Osteoblast (primary cell): ENCODE results near the gene MTX2.

DNA sequence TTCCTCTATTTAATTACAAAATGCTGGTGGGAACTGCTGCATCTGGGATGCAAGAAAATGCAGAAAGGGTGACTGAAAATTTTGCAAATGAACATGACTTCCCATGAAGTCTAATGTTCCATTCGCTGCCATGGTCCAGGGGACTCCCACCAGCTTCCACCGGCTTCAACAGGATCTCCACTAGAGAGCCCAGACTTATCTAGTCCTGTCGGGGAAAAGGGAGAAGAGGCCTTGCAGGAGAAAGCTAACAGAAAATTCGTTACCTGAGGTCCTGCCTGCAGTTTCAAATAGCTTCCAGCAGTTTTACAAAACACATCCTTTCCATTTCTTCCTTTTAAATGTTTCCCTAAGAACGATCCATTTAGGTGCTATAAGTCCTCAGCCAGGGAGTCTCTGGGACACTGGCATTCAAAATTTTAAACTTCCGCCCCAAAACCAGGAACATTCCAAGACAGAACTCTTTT, 1.8 kb upstream of the HOXD9 start:
- CAGE, long polyA plus RNA: no peak
- RRBS: no CpG with 5 or more reads among the region's 6 CpGs

GRCh38 chr2:176121168-176122196, 1.0 kb upstream of the HOXD9 start:
- CAGE, long polyA plus RNA: no peak
- RRBS: 18% methylated on average over 11 of the region's 58 CpGs

DNA sequence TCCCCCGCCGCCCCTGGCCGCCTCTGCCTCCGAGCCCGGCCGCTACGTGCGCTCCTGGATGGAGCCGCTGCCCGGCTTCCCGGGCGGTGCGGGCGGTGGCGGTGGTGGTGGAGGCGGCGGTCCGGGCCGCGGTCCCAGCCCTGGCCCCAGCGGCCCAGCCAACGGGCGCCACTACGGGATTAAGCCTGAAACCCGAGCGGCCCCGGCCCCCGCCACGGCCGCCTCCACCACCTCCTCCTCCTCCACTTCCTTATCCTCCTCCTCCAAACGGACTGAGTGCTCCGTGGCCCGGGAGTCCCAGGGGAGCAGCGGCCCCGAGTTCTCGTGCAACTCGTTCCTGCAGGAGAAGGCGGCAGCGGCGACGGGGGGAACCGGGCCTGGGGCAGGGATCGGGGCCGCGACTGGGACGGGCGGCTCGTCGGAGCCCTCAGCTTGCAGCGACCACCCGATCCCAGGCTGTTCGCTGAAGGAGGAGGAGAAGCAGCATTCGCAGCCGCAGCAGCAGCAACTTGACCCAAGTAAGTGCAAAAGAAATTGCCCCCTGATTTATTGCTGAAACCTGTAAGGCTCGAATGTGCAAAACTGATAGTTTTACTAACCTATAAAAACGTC, 655 bp downstream of the HOXD9 start:
- CAGE, long polyA plus RNA: no peak
- RRBS: 1% methylated on average over 34 of the region's 56 CpGs

- CAGE, long polyA plus RNA: no peak
- RRBS: 100% methylated on average over 2 of the region's 26 CpGs
These were observed 1.4 kb upstream of the HOXD8 start for GRCh38 chr2:176127989-176128678.

DNA sequence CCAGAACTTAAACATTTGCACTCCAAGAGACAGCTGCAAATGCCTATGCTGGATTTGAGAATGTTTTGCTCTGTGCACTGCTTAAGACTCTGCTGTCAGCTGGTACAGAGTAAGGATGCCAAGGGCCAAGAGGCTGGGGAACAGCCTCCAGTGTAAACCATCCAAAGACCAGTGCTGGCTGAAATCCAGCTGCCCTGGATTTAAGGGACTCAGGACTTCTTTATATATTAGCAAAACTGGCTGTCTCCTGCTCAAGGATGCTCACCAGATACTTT, 3.9 kb downstream of the HOXD8 start:
- CAGE, long polyA plus RNA: no peak

GRCh38 chr2:176134851-176135565, 5.5 kb downstream of the HOXD8 start:
- CAGE, long polyA plus RNA: no peak
- RRBS: no CpG with 5 or more reads among the region's 4 CpGs

- CAGE, long polyA plus RNA: no peak
- RRBS: 4% methylated on average over 20 of the region's 90 CpGs
These were observed 703 bp downstream of the HOXD1 start for GRCh38 chr2:176188915-176189827.

DNA sequence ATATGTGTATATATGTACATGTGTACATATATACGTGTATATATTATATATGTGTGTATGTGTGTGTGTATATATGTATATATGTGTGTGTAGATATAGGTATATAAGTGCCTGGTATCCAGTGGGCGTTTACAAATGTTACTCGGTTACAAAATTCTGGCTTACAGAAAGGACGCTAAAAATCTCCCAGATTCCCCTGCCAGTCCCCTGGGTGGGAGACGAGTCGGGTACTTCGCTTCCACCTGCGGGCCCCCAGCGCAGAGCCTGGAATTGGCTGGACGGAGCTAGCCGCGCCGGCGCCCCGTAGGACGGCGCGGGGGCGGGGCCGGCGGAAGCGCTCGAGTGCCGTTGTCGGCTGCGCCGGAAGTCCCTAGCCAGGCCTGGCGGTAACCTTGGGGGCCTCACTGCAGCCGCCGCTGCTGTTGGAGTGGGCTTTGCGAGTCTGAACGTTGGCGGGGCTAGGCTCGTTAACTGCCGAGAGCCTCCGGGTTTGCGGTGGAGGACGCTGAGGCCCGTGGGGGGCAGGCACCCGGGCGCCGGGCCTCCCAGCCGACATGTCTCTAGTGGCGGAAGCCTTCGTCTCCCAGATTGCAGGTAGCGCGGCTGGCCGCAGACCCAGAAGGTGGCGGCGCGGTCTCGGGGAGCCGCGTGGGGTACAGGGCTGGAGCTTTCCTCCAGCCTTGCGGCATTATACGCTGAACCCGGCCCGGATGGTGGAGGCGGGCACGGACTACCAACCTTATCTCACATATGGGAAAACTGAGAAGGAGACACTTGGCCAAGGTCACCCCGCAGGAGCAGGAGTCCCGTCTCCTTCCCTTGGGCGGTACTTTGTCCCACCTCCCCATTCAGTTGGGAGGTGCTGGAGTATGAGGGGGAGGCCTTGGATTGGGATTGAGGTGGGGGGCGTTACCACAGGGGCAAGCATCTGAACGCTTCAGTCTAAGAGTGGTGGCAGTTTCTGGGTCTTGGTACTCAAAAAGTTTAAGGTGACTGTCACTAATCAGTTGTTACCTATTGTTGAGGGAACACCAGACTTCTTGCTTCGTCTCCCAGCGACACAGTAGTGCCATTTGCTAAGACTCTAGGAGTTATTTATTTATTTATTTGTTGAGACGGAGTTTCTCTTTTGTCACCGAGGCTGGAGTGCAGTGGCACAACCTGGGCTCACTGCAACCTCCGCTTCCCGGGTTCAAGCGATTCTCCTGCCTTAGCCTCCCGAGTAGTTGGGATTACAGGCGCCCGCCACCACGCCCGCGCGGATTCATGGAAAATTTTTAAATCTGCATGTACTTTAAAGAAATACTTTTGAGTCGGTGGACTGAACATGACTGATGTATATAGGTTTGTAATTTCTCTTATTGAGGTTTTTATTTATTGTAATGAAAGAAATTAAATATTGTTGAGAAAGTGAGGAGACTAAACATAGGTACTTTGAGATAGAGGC, at the start of gene MTX2:
Gene MTX2, plus strand, starts transcription at position 367 of the 1,447 bp plus-strand sequence.
- CAGE, long polyA plus RNA: no peak
- RRBS: 2% methylated on average over 10 of the region's 80 CpGs

GRCh38 chr2:176495135-176495564, 225.9 kb downstream of the MTX2 start:
- CAGE, long polyA plus RNA: no peak
- RRBS: no CpG with 5 or more reads among the region's 2 CpGs

DNA sequence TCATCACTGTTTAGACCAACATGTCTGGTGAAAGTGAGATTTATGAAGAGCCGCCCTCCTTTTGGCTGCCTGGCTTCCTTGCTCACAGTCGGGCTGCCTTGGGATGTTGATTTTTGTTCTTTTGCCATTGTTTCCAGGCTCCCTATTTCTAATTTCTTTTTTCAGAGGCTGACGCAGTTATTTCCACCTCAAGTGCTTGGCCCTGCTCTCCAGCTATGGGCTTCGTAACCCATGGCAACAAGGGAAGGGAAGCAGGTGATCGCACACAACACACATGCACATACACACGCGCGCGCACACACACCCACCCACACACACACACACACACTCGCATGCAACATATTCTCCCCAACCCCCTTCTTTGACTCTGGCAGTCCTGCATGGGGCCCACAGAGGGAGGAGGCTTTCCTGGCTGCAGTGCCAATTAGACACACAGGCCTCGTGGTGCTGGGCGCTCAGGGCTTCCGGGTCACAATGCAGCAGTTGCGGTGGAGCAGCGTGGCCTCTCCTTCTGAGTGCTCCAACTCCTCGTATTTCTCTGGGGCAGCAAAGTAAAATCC, 296.7 kb downstream of the MTX2 start:
- CAGE, long polyA plus RNA: no peak
- RRBS: no CpG with 5 or more reads among the region's 16 CpGs

DNA sequence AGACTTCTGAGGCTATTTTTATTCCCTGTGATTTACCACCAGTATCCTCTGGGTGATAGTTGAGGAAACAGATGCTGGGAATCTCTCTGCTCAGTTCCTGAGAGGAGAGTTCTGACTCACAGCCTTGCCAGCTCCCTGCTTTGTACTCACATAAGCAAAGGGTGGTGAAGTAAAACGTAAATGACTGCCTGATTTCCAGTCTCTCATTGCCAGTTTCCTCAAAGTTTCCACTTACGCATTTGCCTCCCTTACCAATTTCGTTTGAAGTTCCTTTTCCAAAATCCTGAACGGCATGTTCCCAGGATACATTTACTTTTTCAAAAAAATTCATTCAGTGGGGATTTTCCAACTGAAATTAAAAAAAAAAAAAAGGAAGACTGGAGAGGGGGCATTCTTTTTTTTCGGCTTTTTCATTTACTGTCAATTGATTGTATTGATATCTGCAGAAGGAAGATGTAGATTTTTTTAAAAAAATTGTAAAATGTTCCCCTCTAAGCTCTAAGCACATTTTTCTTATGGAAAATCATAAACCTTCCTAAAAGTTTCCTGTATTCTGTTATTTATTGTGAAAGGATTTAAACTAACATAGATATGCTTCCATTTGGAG, 69.0 kb upstream of the HNRNPA3 start:
- CAGE, long polyA plus RNA: no peak
- RRBS: no CpG with 5 or more reads among the region's 5 CpGs

DNA sequence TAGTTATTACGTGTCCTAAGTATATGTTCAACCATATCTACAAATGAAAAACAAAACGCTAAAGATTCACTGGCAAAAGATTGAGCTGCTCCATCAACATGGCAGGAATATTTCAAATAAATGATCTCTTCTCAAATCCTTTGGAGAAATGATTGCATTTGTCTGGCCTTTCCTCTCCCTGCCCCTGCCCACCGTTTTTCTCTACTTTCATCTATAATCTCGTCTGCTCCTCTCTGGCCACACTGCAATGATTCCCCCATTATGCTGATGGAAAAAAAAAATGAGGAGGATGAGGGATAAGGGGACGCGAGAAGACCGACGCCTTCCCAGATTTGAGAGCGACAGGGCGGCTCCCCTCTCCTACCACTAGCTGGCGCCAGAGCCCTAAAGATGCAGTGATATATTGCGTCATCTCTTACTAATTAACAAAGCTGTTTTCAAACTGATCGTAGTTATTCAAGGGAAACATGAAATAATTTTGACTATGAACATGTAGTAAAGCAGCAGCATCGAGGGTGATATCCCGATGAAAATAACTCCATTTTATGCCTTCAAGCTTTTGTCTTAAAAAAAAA, 48.1 kb upstream of the HNRNPA3 start:
- CAGE, long polyA plus RNA: no peak
- RRBS: no CpG with 5 or more reads among the region's 15 CpGs

- CAGE, long polyA plus RNA: no peak
- RRBS: no CpG with 5 or more reads among the region's 3 CpGs
These were observed 9.4 kb downstream of the HNRNPA3 start for GRCh38 chr2:177222068-177222393.

DNA sequence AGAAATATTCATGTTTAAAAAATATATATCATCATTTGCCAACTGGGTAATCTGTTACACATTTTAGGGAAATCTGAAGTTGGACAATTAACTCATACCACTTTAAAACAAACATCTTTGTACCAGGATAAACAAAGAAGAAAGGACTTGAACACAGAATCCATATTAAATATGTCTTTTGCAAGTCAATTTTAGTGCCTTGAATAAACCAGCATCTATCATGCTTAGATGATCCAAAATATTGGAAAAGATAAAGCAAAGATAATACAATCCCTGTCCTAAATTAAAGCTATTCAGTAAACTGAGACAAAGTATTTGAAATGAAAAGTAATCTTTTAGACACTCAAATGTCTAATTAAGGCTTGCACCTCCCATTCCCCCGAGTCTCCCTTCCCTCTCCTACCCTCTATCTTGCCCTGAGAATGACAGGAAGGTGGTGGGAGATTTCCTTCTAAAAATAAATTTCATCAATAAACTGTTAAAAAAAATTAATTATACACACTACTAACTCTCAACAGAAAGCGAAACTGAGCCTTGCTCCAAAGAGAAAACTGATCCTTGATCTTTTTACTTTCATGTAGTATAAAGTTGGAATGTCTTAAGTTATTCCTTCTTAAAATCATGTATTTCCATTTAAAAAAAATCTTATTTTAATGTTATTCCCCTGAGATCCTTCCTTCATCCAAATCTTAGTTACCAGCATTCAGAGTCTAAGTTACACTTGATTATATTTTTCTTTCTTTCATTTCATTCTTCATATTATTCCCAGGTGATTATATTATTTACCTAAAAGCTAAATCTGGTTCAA, 23.7 kb downstream of the NFE2L2 start:
- CAGE, long polyA plus RNA: no peak
- RRBS: no CpG with 5 or more reads among the region's 2 CpGs

- CAGE, long polyA plus RNA: no peak
- RRBS: no CpG with 5 or more reads among the region's 2 CpGs
These were observed 23.0 kb downstream of the NFE2L2 start for GRCh38 chr2:177241467-177242085.

GRCh38 chr2:177254410-177254865, 10.1 kb downstream of the NFE2L2 start:
- CAGE, long polyA plus RNA: no peak
- RRBS: no CpG with 5 or more reads among the region's 7 CpGs

- CAGE, long polyA plus RNA: no peak
- RRBS: no CpG with 5 or more reads among the region's 5 CpGs
These were observed 6.4 kb downstream of the NFE2L2 start for GRCh38 chr2:177257775-177258868.

DNA sequence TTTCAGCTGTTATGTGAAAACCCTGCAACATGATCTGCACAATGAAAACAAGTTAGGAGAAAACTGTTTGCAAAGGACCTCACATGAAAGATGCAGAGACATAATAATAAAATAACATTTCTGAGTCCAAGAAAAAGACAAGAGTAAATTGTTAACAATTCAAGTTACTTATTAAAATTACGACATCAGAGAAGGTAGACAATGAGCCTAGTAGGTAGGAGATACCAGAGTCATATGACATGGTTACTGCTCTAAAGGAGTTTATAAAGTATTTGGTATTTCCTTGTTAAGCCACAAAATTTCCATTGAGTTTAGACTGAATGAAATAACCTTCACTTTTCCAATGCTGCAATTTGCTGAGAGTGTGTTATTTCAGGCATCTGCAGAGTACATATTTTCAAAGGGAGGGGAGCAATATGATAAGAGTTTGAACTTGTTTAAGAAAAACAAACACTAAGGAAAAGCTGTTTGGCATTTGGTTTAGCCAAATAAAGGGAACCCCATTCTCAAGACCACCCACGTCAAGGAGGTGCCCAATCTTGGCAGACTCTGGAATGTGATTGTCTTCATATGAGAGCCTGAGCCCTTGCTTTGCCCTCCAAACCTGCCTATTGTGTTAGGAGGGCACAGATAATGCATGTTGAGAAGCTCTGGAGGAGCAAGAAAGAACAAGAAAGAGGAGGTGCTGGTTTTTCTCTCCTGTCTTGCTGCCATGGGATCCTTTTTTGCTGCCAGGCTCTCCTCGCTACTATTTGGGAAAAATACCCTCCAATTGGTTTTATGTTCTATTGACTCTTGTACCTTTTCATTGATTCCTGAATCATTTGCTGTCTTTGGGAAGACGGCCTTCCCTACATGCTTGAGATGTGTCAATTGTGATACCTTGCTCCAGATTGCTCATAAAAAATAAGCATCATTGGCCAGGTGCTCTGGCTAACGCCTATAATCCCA, 2.0 kb upstream of the NFE2L2 start:
- CAGE, long polyA plus RNA: no peak
- RRBS: no CpG with 5 or more reads among the region's 5 CpGs

DNA sequence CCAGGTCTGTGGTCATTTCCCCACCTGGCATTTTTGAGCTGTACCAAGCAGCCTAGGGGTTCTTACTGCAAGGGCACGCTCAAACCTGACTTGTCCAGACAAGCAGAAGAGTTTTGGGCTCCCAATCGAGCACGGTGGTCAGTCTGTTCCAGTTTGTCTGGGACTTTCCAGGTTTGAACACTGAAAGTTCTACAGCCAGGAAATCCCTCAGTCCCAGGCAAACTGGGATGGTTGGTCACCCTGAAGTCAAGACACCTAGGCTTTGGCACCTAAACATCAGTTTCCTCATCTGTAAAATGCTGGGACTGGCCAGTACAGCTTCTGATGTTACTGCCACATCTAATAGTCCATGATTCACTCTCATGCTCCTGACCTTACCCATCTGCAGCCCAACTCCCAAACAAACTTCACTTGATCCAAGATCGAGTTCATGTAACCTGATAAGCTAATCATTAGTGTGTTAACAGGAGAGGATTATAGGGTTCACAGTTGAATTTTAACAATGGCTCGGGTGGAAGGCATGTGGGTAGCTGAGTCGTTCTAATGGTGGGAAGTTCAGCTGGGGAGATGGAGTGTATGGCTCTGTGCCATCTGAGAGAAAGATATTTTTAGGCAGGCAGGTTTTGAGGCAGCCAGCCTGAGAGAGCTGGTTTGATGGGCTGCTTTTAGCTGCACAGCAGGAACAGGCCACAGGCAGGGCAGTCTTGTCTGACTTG, 17.5 kb upstream of the NFE2L2 start:
- CAGE, long polyA plus RNA: no peak
- RRBS: no CpG with 5 or more reads among the region's 6 CpGs

DNA sequence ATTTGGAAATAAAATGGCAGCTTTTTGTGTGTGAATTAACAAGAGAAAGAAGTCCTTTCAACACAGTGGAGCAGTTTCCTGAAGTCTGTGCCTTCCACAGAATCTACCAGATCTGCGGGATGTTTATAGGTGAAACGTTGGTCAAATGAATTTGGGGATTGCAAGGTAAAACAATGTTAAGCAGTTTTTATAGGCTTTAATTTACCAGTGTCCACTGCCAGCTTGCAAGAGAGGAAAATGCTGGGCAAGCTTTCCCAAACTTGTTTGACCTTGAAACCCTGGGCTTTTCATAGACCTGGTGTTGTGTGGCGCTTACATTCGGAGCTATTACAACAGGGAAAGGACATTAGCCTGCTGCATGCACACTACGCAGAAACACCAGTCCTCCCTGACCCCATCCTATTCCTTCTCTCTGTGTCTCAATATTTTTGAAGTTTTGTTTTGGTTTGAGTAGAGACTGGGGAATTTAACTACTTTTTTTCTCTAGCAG, 59.6 kb upstream of the AGPS start:
- CAGE, long polyA plus RNA: no peak
- RRBS: no CpG with 5 or more reads among the region's 5 CpGs